ENCODE measurements around the genes EFHB and NKIRAS1.

GRCh38 chr3:17014413-17015132 is 129.8 kb downstream of the PLCL2 start:
- PRO-cap: no peak

GRCh38 chr3:17087947-17088414 is 203.2 kb downstream of the PLCL2 start:
- PRO-cap: no peak

DNA sequence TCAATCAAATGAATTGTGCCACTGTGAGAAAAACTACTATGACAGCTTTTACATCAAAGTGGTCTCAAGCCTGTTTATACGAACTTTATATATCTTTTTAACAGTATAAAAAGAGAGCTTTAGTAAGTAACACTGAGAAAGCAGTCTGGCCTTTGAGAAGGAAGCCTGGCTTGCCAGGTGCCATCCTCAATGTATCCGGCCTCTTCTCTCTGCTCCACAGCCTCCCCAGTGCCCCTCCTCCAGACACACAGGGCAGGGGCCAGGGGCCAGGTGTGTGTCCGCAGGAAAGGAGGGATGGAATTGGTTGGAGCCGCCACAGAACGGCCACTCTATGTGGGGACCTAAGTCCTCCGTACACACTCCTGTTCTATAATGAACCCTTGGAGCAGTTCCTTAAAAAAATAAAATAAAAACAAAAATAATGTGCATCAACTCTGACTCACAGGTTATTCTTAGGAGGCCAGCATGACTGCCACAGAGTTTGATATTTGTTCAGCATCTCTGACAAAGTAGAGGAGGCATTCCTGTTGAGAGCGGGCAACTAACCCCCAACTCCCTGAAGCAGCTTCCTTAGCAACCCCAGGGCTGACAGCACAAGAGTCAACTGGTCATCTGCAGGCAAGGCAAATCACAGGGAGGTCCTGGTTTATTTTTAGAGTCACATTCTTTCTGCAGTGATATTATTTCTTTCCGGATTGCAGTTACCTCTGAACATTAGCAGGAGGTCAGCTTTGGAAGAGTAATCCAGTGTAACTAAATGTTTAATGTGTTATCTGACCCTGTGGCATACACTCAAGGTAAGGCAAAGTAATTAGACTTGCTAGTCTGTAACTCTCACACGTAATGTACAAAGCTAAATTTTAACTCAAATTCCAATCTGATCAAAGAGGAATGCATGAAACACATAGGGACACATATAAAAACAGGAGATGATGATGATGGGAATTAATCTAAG is 272.8 kb downstream of the PLCL2 start:
- PRO-cap: no peak

DNA sequence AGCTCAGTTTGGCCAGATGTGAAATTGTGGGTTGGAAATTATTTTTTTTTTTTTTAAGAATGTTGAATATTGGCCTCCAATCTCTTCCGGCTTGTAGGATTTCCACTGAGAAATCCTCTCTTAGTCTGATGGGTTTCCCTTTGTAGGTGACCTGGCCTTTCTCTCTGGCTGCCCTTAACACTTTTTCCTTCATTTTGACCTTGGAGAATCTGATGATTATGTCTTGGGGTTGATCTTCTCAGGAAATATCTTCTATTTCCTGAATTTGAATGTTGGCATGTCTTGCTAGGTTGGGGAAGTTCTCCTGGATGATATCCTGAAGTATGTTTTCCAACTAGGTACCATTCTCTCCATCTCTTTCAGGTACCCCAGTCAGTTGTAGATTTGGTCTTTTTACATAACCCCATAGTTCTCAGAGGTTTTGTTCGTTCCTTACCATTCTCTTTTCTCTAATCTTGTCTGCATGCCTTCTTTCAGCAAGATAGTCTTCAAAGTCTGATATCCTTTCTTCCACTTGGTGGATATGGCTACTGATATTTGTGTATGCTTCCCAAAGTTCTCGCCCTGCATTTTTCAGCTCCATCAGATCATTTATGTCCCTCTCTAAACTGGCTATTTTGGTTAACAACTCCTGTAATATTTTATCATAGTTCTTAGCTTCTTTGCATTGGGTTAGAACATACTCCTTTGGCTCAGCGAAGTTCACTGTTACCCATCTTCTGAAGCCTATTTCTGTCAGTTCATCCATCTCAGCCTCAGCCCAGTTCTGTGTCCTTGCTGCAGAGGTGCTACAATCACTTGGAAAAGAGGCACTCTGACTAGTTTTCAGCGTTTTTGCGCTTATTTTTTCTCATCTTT is 249.0 kb downstream of the TBC1D5 start:
- PRO-cap: no peak

GRCh38 chr3:17679340-17679594 is 63.2 kb downstream of the TBC1D5 start:
- PRO-cap: no peak

- PRO-cap: bidirectional peak, plus-strand start at chr3:18425936, minus-strand start at chr3:18425806
Measured at GRCh38 chr3:18425582-18426537, 721 bp upstream of the SATB1 start.

- PRO-cap: no peak
Measured at GRCh38 chr3:18743796-18744104, 318.6 kb upstream of the SATB1 start.

GRCh38 chr3:19934020-19934777 is at the start of gene EFHB:
Gene EFHB, minus strand, starts transcription at chr3:19934217.
- PRO-cap: no peak

DNA sequence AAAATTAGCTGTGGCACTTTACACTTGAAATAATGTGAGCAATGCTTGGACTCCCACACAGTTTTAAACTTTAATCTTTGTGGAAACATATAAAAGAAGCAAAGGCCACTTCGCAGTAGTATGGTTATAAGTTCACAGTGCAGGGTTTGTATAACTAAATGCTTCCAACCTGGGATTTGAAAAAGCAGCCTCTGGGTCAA is 46.9 kb upstream of the SGO1 start:
- PRO-cap: no peak

DNA sequence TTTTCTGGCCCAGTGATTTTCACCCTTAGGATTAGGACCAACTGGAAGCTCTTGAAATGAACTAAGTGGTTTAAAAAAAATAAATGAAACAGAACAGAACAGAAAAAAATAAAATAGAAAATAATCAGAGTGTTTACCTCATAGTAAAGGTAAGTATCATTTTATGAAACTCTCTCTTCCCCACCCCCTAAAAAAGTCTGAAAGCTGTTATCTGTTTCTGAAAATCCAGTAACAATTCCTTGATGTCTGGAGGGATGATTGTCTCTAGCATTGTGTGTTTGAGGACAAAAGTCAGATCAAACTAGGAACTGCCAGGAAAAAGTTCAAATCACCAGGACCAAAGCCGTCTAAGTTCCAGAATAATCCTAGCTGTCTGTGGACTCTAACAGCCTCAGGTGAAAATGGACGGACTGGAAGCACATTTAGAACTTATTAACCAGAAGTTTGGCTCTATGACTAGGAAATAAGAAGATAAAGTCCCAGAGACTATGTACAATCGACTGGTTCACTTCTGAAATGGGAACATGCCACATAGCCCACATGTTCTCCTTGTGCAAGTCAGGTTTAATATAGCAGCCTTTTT is 50.5 kb upstream of the SGO1 start:
- PRO-cap: no peak

DNA sequence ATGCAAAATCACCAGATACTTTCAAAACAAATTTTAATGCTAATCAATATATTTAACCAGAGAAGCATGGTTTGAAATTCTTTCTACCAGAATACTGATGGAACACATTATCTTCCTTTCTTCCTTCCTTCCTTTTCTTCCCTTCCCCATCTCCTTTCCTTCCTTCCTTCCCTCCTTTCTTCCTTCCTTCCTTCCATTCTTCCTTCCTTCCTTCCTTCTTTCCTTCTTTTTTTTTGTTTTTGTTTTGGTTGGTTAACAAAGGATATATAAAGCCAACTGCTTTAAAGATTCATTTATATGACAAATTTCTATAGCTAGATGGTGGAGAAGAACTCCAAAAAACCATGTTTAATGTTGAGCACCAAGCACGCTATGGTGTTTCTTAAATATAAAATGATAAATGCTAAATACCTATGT is 332.0 kb downstream of the ZNF385D start:
- PRO-cap: no peak

GRCh38 chr3:21542456-21542899 is 208.5 kb downstream of the ZNF385D start:
- PRO-cap: no peak

DNA sequence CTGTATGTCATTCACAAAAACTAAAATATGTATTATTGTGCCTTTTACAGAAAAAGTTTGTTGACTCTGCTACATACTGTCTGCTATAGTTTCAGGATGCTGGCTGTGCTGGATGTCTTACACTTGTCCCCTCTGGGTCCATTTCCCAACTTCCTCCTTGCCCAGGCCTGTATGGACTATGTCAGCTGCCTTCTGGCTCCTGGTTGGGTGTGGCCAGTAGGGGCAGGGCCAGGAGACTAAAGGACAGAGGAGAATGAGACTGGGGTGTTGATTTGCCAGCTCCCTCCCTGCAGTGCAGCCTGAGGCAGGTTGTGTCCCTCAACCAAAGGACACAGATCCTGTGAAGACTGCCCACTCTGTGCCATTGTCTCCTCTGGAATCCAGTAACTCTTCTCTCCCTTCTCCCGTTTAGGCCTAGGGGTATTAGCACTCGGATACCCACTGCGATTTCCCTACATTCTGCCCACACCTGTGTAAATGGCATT is 90.6 kb upstream of the UBE2E2 start:
- PRO-cap: no peak

DNA sequence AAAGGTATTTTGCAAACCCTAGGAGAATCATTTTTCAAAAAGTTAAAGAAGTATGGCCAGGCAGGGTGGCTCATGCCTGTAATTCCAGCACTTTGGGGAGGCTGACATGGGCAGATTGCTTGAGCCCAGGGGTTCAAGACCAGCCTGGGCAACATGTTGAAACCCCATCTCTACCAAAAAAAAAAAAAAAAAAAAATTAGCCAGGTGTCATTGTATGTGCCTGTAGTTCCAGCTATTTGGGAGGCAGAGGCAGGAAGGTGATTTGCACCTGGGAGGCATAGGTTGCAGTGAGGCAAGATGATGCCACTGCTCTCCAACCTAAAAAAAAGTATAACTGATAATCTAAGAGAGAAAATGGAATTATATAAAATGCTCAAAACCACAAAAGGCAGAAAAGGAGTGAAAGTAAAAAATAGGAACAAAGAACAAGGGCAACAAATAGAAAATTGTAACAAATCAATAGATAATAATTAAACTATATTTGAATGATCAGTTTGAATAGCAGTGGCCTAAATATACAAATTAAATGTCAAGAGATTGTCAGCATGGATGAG is 224.0 kb downstream of the UBE2E2 start:
- PRO-cap: no peak

- PRO-cap: no peak
Measured at GRCh38 chr3:23685738-23686250, 120.0 kb upstream of the UBE2E1 start.

GRCh38 chr3:23916307-23917344 is at the start of gene NKIRAS1:
Gene NKIRAS1, minus strand, starts transcription at chr3:23916990.
- PRO-cap: bidirectional peak, plus-strand start at chr3:23916742, minus-strand start at chr3:23916683; bidirectional peak, plus-strand start at chr3:23917148, minus-strand start at chr3:23916927

GRCh38 chr3:24146284-24146847 is 201.3 kb downstream of the NR1D2 start:
- PRO-cap: no peak

- PRO-cap: no peak
Measured at GRCh38 chr3:24314480-24315026, 180.1 kb downstream of the THRB start.

GRCh38 chr3:24328942-24329777 is 165.5 kb downstream of the THRB start:
- PRO-cap: no peak

- PRO-cap: no peak
Measured at GRCh38 chr3:24340189-24340702, 154.4 kb downstream of the THRB start.